Right ventricle myocardium (tissue), 1 donor: ENCODE data around the gene TRPC1.

DNA sequence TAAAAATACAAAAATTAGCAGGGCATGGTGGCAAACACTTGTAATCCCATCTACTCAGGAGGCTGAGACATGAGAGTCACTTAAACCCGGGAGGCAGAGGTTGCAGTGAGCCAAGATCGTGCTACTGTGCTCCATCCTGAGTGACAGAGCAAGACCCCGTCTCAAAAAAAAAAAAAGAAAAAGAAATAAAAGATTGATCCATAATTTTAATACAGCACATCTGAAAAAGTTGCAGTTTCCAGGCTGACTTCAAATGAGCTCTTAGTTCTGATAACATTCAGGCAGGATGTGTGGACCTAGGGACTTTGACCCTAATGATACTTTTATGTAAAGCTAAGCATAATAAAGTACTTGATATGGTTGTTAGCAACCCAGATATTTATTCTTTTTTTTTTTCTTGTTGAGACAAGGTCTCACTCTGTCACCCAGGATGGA lies 10.7 kb upstream of the GK5 start:
- PRO-cap, 2 experiments = no peak in any of the 2 experiments

GRCh38 chr3:142430781-142431390 lies 17.0 kb downstream of the XRN1 start:
- PRO-cap, 2 experiments = no peak in any of the 2 experiments

- PRO-cap, 2 experiments = no peak in any of the 2 experiments
Observed at GRCh38 chr3:142597922-142598610, 1.9 kb downstream of the PLS1 start.

- PRO-cap, 2 experiments = peak in 2 of 2 experiments; most common plus-strand start chr3:142724550 (in 2); most common minus-strand start chr3:142723939 (in 2)
Observed at GRCh38 chr3:142723724-142724764, at the start of gene TRPC1. TRPC1 (plus strand) TSS chr3:142724034.

DNA sequence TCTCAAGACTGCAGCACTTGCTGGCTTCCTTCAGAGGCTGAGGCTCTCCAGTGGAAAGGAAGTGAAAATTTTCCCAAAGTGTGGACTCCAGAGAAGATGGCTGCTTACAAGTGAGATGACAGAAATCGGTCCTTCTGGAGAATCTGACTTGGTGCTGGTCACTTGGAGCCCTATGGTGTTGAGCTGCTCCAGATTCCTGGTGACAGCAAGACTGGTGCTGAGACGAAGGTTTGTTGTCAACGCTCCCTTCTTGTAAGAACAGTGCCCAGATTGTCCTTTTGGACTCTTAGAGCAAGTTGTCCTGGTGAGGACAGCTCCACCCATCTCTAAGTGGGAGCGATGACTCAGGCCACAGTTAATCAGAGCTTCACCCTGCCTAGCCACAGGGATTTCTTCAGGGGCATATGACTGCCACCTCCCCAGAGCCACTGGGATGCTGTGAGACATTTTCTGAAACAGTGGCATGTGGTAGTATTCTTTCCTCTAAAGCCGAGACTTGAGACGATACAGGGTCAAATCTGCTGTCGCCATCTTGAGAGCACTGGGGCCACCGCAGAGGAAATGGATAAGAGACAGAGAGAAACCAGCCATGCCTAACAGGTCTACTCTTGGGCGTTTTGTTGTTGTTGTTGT lies 15.7 kb upstream of the PCOLCE2 start:
- PRO-cap, 2 experiments = no peak in any of the 2 experiments

DNA sequence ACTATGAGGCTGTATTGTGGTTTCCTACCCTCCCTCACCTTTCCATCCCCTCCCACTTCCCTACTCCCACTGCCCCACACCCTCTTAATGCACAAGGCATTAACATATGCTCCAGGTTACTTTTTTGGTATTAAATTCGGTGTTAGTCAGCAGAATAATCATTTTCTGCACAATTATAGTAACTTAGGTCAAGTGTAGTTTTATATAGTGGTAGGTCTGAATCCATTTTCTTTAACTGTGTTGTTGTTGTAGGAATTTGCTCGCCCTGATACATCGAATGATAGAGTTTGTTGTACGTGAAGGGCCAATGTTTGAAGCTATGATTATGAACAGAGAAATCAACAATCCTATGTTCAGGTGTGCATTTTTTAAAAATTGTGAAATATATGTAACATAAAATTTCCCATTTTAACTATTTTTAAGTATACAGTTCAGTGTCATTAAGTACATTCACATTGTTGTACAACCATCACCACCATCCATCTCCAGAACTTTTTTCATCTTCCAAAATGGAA lies 25.6 kb downstream of the U2SURP start:
- PRO-cap, 2 experiments = no peak in any of the 2 experiments

DNA sequence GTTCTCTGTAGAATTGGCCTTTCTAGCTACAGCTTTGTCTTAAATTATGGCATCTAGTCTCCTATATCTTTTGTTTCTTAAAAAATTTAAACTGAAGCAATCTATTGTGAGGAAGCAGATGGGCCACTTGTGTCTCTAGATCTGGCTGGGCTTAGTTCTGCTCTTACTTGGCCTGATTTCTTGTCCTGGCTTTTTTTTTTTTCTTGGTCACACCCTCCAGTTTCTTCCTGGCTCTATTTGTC lies 31.3 kb downstream of the CHST2 start:
- PRO-cap, 2 experiments = no peak in any of the 2 experiments

DNA sequence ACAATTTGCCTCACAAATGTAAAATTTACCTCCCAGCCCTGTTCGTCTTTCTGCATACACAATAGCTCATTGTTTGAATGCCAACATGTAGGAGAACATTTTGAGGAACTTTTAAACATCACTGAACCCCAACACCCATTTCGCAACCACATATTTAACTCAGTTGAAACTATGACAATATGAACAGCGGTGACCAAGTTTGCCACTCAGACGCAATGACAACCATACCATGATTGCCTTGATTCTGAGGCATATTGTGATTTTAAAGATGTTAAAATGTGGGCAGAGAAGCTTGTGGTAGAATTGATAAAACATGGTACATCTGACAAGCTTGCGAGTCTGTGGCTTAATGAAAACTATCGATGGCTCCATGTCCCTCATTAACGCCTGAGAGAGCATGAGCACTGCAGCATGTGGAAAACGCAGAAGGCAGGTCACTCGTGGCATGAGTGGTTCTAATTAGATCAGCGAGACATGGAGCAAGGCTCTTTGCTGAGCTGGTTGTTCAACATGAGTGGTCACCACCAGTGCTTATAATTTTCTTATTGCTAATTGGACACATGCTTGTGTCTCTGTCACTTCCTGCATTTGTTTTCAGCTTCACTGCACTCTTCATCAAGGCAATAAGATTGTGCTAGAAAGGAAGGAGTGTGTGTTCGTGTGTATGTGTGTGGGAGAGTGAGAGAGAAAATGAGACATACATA lies 116.8 kb downstream of the CHST2 start:
- PRO-cap, 2 experiments = no peak in any of the 2 experiments

- PRO-cap, 2 experiments = no peak in any of the 2 experiments
Observed at GRCh38 chr3:143547372-143548114, 300.7 kb downstream of the SLC9A9 start.

GRCh38 chr3:143669515-143669848 lies 178.8 kb downstream of the SLC9A9 start:
- PRO-cap, 2 experiments = no peak in any of the 2 experiments

DNA sequence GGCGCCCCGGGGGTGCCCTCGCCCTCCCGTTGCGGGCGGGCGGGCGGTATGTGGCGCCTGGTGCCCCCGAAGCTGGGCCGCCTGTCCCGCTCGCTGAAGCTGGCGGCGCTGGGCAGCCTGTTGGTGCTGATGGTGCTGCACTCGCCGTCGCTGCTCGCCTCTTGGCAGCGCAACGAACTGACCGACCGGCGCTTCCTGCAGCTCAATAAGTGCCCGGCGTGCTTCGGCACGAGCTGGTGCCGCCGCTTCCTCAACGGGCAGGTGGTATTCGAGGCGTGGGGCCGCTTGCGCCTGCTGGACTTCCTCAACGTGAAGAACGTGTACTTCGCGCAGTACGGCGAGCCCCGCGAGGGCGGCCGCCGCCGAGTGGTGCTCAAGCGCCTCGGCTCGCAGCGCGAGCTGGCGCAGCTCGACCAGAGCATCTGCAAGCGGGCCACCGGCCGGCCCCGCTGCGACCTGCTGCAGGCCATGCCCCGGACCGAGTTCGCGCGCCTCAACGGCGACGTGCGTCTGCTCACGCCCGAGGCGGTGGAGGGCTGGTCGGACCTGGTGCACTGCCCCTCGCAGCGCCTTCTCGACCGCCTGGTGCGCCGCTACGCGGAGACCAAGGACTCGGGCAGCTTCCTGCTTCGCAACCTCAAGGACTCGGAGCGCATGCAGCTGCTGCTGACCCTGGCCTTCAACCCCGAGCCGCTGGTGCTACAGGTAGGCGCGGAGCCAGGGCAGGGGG lies 827 bp downstream of the DIPK2A start:
- PRO-cap, 2 experiments = peak in 2 of 2 experiments; most common plus-strand start position 416 of the sequence (in 2); most common minus-strand start position 179 of the sequence (in 2)

DNA sequence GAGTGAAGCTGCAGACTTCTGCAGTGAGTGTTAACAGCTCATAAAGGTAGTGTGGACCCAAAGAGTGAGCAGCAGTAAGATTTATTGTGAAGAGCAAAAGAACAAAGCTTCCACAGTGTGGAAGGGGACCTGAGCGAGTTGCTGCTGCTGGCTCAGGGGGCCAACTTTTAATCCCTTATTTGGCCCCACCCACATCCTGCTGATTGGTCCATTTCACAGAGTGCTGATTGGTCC lies 937.9 kb downstream of the DIPK2A start:
- PRO-cap, 2 experiments = no peak in any of the 2 experiments

GRCh38 chr3:145409602-145410152 lies 751.3 kb downstream of the PLOD2 start:
- PRO-cap, 2 experiments = no peak in any of the 2 experiments

- PRO-cap, 2 experiments = no peak in any of the 2 experiments
Observed at GRCh38 chr3:145436312-145436793, 724.6 kb downstream of the PLOD2 start.

GRCh38 chr3:146156129-146157372 lies 4.4 kb downstream of the PLOD2 start:
- PRO-cap, 2 experiments = no peak in any of the 2 experiments

GRCh38 chr3:146166302-146166946 lies 5.4 kb upstream of the PLOD2 start:
- PRO-cap, 2 experiments = no peak in any of the 2 experiments

GRCh38 chr3:146249201-146249688 lies 1.7 kb downstream of the PLSCR4 start:
- PRO-cap, 2 experiments = no peak in any of the 2 experiments

GRCh38 chr3:146497852-146498647 lies 28.7 kb upstream of the PLSCR2 start:
- PRO-cap, 2 experiments = no peak in any of the 2 experiments

DNA sequence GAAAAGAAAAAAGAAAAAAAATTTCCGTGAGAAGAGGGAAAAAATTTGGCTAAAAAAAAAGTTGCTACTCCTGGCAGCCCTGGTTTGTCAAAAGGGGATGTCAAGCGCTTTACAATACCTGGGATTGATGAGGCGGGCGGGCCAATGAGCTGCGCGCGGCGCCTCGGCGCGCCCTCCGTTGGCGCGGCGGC lies 201 bp upstream of the ZIC1 start:
- PRO-cap, 2 experiments = no peak in any of the 2 experiments

GRCh38 chr3:147411376-147411767 lies 2.2 kb downstream of the ZIC1 start:
- PRO-cap, 2 experiments = no peak in any of the 2 experiments